ENCODE data around the gene TESC.

GRCh38 chr12:116876115-116876876, 4.9 kb downstream of the HRK start:
- PRO-cap, result no peak

GRCh38 chr12:117010001-117010802, 89.0 kb downstream of the TESC start:
- PRO-cap, result no peak

DNA sequence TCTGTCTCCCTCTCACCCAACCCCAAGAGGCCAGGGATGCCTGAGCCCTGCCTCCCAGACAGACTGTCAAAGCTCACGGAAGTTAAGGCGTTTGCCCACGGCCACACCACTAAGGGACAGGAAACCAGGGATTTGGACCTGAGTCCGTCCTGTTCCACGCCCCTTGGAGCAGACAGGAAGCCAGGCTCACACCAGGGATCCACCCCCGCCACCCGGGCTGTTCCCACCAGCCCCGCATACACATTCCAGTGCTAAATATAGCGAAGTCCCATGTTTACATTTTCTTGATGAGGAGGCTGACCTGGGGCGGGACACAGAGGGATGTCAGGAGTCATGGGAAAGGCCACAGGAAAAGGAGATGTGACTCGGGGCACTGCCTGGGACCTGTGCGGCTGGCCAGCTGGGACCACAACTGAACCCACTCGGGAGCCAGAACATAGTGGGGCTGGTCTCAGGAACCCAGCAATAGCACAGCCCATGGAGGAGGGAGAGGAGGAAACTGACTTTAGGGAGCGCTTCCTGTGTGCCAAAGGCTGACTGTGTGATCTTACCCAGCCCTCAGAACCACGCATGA, 51.0 kb downstream of the TESC start:
- PRO-cap, result no peak

DNA sequence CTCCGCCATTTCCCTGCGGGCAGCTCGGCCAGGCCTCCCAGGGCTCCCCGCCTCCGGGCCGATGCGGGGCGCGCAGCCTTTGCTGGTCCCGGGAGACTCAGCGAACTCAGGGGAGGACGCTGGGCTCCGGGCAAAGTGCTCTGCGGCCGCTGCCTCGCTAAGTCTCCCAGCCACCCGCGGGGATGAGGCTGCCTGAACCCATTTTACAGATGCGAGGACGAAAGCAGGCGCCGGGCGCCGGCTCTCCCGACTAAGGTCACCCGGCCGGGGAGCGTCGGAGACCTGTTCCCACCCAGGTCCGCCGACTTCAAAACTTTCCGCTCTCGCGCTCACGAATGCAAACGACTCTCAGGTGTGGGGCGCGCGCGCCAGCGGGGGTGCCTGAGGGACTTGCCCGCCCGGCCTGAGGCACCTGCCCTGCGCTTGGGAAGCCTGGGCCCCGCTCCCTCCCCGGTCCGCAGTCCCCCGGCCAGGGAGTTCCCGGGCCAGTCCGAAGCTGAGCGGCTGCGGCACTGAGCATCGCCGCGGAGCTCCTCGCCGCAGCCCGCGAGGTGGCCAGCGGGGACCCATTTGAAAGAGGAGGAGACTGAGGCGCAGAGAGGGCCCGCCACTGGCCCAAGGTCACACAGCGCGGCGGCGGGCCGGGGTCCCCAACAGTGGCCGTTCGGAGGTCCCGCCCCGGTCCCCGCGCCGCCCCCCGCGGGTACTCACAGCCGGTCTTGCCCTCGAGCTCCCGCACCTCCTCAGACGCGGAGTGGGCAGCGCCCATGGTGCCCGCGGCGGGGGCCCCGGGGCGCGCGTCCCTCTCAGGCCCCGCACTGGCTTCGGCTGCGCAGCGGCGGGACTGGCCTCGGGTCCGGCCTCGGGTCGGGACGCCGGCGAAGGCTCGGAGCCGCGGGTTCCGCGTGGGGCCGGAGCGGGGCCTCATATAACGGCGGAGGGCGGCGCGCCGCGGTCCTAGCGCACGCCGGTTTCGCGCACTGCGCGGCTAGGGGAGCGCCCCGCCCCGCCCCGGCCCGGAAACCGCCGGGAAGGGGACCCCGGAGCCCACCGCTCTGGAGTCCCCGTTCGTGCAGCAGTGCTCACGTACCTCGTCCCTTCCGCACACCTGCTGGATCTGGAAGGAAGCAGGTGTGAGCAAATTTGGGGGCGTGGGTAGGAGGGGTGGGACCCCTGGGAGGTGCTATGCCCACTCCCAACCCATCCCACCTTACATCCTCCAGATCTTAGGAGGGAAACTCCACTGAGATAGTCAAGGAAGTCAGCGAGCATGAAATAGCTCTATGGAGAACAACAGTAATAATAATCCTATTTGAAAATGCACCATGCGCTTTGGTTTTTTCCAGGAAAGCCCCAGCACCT, at the start of gene TESC:
Gene TESC, minus strand, starts transcription at position 903 of the 1,362 bp plus-strand sequence.
- PRO-cap, result no peak

DNA sequence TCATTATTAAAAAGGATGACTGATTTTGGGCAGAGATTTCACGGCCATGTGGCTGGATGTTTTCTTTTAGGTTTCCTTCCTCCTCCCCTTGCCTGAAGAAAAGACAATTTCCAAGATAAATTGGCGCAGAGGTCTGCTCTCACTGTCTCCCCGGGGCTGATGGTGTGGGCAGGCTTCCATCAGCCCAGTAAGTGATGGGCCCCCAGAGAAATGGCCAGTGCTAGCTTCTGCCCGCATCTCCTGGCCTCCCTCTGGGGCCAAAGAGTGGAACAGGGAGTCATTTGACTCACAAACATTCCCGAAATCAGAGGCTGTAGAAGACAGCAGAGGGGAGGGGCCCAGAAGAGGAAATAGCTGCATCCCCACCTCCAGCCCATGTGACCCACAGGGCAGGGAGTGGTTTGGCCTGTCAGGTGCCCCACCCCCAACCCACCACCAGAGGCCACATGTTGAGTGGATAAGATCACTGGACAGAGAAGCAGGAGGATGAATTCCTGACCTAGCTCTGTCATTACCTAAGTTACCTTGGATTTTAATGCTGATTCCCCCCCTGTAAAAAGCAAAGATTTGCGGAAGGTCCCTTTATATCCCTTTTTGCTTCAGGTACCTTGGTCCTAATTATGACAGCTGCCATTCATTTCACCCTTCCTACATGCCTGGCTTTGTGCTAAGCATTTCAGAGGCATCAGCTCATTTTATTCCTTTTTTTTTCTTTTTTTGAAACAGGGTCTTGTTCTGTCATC, 283.3 kb downstream of the KSR2 start:
- PRO-cap, result no peak

- PRO-cap, result no peak
Observed at GRCh38 chr12:118052194-118053033, 8.6 kb downstream of the WSB2 start.

DNA sequence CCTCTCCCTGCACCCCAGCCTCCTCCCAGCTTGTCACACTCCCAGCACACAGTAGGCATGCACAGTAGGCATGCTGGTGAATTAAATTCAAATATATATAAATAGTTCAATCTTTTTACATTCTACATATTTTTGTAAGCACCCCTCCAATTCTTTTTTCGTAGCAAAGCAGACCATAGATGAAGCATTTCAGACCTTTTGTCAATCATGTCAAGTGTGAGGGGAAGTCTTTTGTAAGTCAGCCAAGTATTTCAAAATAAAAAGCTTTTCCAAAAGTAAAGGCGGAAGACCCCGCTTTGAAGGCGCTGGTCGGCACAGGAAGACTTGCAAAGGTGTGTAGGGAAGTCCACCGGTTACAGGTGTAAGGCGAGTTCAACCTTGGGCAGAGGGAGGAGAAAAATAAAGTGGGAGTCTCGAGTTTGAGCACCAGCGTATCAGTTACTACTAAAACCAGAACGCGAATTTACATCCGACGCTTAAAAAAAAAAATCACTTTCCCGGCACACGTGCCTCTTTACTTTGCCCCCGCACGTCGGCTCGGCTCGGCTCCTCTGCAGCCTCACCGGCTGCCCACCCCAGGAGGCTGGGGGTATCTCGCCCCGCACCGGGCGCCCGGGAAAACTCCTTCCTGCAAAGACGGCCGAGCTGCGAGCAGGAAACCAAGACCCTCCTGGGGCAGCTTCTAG, 874 bp downstream of the VSIG10 start:
- PRO-cap, result no peak

GRCh38 chr12:118181264-118181833, 45.4 kb downstream of the PEBP1 start:
- PRO-cap, result no peak

DNA sequence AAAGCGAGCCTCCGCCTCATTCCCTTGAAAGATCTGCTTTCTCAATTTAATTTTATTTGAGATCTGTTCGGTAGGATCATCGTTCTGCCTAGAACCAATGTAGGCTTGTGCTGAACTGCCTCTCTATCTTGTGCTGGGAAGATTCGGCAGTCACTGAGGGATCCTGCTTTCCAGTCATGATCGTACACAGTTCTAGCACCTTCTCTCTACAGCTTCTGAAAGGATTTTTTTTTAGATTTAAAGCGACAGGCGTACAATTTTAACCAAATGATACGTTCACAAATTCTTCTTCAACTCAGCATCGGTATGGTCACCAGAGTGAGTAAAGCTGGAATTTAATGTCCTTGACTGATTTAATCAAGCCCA, 54.4 kb downstream of the PEBP1 start:
- PRO-cap, result no peak

DNA sequence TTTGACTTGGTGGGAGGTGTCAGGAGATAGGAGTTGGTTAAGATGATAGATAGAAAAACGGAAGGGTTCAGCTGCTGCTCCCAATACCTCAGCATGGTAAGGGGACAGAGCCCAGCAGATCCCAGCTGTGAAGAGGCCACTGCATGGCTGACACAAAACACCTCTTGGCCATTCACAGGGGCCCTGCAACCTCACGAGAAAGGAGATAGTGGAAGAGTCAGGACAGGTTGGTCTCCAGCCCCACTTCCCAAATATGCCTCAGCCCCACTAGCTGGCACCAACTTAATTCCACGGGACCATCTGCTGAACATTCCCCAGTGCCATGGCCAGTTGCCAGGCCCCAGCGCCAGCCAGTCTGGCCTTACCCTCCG, 21.3 kb upstream of the HSPB8 start:
- PRO-cap, result no peak

GRCh38 chr12:119246872-119247705, 68.4 kb downstream of the HSPB8 start:
- PRO-cap, result no peak

GRCh38 chr12:119423294-119423750, 88.8 kb downstream of the CCDC60 start:
- PRO-cap, result no peak

DNA sequence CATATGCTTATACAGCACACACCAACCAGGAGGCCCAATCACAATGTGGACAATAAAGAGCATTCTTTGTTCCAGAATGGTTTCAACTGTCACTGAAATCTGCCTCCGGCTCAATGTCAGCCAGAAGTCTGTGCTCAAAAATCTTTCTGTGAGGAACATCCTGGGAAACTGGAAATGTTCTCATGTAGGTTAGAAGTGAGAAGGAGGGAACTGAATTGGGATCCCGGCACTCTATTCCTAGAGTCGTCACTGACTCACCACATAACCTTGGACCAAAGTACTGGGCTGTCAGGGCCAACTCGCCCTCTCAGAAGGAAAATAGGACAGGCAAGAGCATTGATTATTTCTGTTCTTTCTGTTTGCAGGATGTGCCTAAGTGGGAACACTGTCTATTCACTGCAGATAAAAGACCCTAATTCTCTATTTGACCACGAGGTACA, 57.6 kb downstream of the PRKAB1 start:
- PRO-cap, result no peak

- PRO-cap, result no peak
Observed at GRCh38 chr12:119729814-119730194, 61.9 kb downstream of the PRKAB1 start.

DNA sequence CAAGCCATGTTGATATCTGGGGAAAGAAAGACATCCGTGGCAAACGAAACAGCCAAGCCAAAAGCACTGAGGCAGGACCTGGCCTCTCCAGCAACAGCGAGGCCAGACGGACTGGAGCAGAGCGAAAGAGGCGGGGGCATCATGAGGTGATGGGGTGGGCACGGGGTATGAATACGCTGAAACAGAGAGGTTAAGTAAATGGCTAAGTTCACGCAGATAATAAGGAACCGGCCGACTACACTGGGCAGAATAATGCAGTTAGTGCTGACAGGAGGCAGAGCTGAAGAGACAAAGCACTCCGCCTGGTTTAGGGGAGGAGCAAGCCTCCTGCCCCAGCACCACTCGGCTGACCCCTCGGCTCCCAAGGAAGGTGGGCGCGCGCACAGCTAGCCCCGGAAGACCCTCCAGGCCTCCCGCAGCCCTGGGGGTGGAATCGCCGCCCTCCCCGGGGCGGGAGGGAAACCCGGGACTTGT, 382 bp downstream of the CIT start:
- PRO-cap, result no peak

DNA sequence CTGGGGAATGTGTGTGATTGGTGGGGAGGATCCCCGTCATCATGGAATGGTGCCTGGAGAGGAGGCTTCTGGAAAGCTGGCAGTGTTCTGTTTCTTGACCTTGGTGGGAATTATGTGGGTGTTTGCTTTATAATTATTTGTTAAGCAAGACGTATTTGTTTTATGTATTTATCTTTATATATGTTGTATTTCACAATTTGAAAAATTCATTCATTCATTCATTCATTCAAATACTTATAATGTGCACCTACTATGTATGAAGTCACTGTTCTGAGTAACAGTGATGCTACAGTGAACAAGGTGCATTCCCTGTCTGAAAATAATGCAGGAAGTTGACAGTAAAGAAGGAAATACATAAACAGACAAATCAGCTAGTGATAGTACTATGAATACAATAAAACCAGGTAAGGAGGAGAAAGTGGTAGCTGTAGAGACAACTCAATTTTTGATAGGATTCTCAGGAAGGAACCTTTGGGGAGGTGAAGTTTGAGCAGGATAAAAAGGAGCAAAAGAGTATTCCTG, 17.2 kb downstream of the BICDL1 start:
- PRO-cap, result no peak

DNA sequence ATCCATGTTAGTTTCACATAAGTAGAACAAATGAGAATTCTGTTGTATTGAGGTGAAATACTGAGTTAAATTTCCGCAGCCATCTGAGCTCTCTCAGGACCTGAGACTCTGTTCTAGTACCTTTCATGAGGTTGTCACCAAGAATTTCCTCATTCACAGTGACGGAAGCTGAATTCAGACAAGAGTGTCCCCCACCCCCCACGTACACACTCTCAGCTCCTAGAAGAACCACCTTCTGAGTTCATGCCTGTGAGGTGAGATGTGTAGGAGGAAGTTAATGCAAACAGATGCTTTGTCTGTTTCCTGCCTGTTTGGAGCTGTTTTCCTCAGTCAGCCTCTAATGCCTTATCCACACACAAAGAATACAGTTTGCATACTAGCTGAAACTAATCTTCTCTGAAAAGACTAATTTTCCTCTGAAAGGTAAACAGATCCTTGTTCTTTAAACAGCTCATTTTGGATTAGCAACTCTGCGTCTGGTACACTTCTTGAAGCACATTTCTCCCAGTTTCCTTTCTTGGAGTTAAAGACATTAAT, 18.3 kb downstream of the BICDL1 start:
- PRO-cap, result bidirectional peak, plus-strand start at position 258 of the sequence, minus-strand start at position 118 of the sequence

DNA sequence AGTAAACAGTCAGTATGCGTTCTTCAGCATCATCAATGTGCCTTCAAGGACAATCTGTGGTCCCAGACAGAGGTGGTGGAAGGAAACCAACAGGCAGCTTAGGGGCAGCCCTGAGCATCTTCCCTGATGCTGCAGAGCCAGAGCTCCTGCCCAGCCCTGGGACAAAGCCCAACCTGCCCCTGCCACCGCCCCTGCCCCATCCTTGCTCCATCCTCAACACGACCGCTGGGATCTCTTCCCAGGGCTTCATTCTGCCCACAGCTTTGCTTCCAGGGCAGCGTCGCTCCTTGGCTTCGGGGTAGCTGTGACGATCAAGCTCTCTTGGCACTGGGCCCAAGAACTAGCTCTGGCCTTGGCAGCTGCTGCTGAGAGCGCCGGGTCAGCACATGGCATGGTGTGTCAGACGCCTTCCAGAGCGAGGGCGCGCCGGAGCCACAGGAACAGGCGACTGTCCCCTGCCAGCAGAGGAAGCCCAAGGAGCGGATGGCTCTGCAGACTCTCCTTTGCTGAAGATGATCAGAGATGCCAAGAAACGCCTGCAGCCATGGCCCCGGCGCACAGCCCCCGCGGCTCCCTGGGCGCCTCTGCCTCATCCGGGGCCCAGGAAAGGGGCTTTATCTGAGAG, 16.0 kb downstream of the RAB35 start:
- PRO-cap, result no peak

DNA sequence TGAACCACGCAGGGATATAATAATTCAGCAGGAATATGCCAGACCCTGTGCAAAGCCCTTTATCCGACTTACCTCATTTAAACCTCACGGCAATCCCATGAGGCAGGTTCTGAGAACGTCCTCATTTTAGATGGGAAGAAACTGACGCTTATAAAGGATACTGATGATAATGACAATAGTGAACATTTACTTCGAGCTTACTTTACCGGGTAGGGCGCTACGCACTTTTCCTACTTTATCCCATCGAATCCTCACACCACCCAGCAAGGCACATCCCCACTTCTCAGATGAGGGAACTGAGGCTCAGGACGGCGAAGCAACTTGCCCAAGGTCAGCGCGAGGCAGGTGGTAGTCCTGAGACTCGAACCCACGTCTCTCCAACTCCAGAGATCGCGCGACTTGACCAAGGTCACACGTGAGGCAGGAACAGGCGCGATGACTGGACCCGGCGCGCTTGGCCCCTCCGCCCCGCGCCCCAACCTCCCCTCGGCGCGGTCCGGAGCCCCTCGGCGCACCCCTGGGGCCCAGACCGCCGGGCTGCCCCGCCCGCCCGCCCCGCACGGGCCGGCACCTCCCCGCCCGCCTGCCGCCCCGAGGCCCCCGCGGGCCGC, 503 bp downstream of the RAB35 start:
- PRO-cap, result no peak

DNA sequence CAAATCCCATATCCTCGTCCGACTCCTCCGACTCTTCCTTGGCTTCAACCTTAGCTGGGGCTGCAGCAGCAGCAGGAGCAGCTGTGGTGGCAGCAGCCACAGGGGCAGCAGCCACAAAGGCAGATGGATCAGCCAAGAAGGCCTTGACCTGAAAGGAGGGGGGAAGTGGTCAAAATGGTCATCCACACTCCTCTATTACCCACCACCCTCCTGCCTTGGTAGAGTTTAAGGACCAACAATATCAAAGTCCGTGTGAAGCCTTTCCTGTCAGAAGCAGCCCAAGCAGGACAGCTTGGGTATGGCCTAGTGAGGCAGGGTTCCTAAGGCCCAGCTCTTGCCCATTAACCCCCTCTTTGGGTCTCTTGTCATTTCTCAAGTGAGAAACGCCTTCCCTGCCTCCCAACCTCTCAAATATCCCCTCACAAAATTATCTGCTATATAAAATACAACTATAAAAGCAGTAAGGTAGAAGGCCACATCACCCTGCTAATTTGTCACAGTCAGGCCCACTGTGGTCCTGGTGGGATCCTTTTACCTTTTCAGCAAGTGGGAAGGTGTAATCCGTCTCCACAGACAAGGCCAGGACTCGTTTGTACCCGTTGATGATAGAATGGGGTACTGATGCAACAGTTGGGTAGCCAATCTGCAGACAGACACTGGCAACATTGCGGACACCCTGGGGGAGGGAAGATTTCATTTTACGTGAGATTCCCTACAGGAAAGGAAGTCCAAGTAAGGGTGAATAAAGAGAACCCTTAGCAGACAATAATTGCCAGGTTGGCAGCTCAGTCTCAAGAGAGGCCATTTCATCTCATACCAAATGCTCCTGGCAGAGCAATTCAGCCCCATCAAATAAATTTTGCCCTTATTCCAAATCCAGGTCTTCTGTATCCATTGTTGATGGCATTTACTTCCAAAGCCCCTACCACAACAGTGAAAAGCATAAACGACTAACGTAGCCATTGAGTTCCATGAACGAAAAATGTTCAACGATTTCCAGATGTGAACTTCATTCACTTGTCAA, 2.6 kb upstream of the GCN1 start:
- PRO-cap, result no peak

All from natural killer cell (primary cell).